Parietal lobe (tissue), 2 donors: ENCODE measurements around a stretch of chr16.

DNA sequence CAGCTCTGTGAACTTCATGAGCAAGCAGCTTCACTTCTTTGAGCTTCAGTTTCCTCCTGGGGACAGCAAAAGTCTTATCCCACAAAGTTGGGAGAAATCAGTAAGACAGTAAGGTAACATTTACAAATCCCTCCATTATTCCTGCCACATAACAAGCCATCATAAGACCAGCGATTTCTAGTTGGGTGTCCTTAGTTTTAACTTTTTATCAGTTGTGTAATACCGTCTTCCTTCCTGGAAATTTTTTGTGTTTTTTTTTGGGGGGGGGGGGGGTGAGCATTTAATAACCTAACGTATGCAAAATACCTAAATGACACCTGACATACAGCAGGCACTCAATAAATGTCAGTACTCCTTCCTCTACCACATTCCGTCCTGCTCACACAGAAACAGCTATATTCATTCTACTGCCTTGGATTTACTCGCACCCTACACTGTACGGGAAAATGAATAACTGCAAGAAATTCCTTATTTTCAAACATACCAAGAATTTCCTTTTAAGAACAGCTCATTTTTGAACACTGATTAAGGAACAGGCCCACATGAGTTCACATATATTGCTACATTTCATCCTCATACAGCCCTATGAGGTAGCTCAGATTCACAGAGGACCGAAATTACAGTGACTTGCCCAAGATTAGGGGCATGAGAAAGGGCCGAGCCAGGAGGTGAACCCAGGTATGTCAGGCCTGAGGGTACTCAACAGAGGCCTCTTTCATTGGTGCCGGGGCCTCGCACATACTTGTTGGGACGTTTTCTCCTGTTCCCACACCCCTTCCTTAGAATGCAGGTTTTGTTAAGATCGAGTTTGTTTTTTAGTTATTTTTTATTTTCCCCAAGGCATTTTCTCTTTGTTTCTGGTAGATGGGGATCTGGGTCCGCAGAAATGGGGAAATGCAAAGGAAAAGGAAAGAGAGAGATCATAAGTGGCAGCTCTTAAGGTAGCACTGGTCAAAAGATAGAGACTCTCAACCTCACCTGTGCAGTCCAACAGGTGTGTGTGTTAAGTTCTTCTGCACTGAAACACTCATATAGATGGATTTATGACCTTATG is 5.1 kb downstream of the XYLT1 start:
- RAMPAGE, long total RNA: no peak

- RAMPAGE, long total RNA: no peak
These were observed 1.4 kb downstream of the XYLT1 start for GRCh38 chr16:17469300-17469899.

DNA sequence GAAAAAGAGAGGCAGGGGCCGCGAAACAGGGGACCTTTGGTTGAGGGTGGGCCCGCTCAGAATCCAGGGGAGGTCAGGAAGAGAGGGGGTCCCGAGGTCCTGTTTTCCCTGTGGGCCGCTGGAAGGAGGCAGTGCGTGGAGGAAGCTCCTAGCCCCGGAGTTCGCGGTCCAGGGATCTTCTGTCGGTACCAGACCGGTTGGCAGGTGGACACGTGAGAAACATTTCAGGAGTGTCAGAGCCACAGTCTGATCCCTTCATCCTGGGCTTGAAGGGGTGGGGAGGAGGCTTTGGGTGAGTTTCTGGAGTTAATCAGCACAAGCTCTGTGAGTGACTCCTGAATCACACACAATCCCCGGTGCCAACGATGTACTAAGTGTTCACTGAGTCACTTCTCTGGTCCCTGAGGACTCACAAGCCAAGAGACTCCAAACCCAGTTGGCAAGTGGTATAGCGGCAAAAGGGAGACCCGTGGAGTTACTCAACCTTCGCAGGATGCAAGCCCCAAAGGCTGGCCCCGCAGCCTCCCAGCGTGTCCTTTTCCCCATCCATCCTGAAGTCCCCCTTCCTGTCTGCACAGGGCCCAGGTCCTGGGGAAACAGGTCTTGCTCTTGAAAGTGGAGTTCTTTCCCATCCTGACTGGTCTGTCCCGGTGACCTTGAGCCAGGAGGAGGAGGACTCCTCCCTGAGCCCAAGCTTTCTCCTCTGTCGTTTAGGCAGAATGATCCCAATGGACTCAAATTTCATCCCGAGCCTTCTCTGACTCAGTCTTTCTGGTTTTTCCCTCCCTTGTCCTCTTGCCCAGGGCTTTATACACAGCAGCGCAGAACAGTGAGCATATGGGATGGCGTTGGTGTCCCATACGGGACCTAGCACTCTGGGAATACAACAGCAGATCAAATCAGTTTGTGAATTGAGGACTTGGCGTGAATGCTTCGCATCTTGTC is 650 bp upstream of the XYLT1 start:
- RAMPAGE, long total RNA: no peak

- RAMPAGE, long total RNA: no peak
These were observed 386.7 kb downstream of the NPIPA8 start for GRCh38 chr16:17949776-17950248.

DNA sequence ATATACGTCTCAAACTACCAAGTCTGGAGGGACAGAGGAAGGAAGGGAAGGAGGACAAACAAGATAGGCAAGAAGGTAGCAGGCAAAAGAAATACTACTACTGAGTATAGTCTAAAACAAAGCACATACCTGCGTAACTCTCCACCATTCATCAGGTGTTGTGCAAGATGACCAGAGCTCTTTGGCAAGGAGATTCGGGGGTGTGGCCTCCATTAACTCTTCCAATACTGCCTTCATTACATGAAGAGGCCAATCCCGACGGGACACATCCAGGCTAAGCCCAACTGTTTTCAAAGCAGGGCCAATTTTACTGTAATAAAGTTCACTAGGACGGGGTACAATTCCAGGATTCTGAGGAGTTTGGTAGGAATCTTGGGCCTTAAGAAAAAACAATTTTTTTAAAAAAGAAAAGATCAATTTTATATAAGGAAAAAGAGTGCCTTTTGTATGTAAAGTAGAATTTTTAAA is 38.3 kb upstream of the ARL6IP1 start:
- RAMPAGE, long total RNA: no peak

GRCh38 chr16:18863493-18864276 is 62.3 kb upstream of the ARL6IP1 start:
- RAMPAGE, long total RNA: no peak

DNA sequence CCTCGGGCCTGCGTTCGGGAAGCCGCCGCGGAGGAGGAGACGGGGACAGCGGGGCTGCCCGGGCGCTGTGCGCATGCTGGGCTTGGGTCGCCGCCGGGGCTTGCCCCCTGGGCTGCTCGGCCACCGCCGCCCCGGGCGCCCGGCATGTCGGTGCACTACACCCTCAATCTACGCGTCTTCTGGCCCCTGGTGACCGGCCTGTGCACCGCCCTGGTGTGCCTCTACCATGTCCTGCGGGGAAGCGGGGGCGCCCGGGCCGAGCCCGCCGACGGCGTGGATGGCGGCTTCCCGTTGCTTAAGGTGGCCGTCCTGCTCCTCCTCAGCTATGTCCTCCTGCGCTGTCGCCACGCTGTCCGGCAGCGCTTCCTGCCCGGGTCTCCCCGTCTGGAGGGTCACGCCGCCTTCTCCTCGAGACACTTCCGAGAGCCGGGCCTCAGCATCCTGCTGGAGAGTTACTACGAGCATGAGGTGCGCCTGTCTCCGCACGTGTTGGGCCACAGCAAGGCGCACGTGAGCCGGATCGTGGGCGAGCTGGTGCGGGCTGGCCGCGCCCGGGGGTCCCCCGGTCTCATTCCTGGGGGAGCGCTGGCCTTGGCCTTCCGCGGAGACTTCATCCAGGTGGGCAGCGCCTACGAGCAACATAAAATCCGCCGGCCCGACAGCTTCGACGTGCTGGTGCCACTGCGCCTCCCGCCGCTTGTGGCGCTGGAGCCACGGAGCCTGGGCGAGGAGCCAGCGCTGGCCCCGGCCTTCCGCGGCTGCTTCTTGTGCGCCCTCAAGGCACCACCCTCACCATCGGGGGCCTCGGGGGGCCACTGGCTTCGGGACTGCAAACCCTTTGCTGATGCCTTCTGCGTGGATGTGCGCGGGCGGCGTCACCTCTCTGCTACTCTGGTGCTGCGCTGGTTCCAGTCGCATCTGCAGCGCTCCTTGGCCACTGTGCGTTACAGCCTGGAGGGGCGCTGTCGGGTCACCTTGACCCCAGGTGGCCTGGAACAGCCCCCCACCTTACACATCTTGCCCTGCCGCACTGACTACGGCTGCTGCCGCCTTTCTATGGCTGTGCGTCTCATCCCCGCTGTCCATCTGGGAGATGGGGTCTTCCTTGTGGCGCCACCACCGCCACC is 917 bp downstream of the ITPRIPL2 start:
- RAMPAGE, long total RNA: no peak

GRCh38 chr16:19167538-19167990 is 476 bp upstream of the SYT17 start:
- RAMPAGE, long total RNA: no peak

GRCh38 chr16:19183229-19183661 is 15.2 kb downstream of the SYT17 start:
- RAMPAGE, long total RNA: no peak

GRCh38 chr16:19348571-19349367 is 63.2 kb downstream of the CLEC19A start:
- RAMPAGE, long total RNA: no peak

- RAMPAGE, long total RNA: no peak
These were observed 1.1 kb downstream of the GDE1 start for GRCh38 chr16:19520768-19521300.

- RAMPAGE, long total RNA: no peak
These were observed 78.1 kb downstream of the KNOP1 start for GRCh38 chr16:19639797-19640480.

GRCh38 chr16:19700016-19700835 is 17.8 kb downstream of the KNOP1 start:
- RAMPAGE, long total RNA: no peak

GRCh38 chr16:19749545-19750037 is 31.5 kb downstream of the IQCK start:
- RAMPAGE, long total RNA: no peak

- RAMPAGE, long total RNA: no peak
These were observed 38.9 kb downstream of the IQCK start for GRCh38 chr16:19756932-19757372.

GRCh38 chr16:19810898-19811795 is 73.5 kb downstream of the GPRC5B start:
- RAMPAGE, long total RNA: no peak

- RAMPAGE, long total RNA: no peak
These were observed 67.4 kb downstream of the GPRC5B start for GRCh38 chr16:19817301-19817529.

GRCh38 chr16:19840543-19841148 is 44.0 kb downstream of the GPRC5B start:
- RAMPAGE, long total RNA: no peak

DNA sequence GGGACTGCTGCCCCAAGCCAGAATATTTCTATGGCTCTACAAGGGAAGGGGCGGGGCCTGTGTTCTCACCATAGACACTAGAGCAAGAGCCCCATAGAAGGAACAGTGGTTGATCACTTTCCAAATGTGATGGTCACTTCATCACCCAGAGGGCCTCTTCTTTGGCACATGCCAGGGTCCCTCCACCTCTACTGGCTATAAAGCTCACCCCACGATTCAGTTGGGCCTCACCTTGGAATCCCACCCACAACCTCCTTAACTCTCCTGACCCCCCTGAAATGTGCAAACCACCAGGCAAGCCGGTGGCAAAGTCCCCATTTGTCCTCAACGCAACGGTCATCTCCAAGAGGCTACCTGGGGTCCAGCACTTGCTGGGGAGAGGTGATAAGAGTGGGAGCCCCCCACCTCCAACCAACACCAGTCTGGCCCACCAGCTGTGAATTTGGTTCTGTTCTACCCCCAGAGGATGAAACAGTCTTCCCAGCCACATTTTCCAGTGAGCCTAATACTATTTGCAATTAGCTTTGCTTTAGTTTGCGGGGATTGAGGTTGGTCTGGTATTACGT is 24.8 kb downstream of the GPRC5B start:
- RAMPAGE, long total RNA: no peak

DNA sequence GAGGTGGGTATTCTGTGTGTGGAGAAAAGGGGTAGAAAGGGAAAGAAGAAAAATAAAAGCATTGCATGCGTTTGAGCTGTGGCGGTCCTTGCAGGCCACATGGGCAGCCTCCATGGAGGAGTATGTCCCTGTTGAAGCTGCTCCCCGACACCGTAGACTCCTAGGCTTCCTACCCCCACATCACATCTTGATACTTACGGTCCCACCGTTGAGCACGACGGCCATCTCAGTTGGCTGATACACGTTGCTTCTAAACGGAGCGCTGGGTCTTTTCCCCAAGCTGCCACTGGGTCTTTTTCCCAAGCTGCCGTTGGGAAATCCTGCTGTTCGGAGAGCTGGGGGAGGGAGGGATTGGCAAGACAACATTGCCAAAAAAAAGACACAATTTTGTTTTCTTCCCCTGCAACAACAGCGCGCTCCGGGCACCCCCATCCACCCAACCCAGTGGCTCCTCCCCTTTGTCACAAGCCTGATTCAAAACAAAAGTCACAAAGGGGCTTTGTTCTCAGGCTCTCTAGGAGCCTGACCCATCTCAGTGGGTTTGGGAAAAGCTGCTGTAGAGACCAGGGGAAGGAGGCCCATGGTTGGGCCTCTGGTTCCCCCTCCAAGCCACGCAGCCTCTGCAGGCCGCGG is 22.9 kb downstream of the GPRC5B start:
- RAMPAGE, long total RNA: no peak